ENCODE measurements around a stretch of chr7.

DNA sequence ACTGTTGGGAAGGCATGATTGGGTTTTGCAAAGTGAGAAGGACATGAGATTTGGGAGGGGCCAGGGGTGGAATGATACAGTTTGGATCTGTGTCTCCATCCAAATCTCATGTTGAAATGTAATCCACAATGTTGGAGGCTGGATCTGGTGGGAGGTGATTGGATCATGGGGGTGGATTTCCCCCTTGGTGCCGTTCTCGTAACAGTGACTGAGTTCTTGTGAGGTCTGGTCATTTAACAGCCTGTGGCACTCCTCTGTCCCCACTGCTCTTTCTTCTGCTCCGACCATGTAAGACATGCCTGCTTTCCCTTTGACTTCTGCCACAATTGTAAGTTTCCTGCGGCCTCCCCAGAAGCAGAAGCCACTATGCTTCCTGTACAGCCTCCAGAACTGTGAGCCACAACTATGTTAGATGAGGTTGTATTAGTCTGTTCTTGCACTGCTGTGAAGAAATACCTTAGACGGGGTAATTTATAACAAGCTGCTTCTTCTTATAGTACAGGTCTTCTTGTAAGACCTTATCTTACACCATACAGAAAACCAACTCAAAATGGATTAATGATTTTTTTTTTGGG is 241.7 kb upstream of the KLF14 start:
- RAMPAGE, long total RNA: no peak
- RRBS: no CpG with 5 or more reads among the region's 5 CpGs

- RAMPAGE, long total RNA: no peak
- RRBS: no CpG with 5 or more reads among the region's 4 CpGs
Observed at GRCh38 chr7:131011831-131012339, 277.9 kb upstream of the KLF14 start.

DNA sequence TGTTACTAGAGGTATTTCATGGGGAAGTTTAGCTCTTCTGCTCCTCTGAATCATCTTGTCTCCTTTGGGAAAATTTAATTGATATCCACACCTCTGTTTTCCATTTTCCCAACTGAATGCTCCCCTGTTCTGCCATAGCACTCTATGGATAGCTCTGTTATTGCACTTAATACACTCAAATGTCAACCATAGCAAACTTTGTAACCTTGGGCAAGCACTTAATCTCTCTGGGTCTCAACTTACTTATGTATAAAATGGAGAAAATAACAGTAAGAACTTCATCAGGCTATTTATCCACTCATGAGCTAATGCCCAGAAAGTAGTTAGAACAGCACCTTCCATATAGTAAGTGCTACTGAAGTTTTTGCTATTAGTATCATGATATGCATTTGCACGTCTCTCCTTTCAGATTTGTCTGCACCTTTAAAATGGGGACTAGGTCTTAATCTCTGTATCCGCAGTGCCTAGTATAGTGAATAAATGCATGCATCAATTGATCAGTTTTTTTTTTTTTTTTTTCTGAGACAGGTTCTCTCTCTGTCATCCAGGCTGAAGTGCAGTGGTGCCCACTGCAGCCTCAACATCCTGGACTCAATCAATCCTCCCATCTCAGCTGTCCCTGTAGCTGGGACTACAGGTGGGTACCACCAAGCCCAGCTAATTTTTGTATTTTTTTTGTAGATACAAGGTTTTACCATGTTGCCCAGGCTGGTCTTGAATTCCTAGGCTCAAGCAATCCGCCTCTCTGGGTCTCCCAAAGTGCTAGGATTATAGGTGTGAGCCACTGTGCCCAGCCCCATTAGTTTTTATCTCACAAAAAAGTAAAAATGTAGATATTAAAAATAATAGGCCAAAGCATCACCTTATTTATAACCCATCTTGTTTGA is 290.4 kb upstream of the KLF14 start:
- RAMPAGE, long total RNA: no peak
- RRBS: no CpG with 5 or more reads among the region's 3 CpGs

GRCh38 chr7:131039724-131040295 is 287.9 kb upstream of the MKLN1 start:
- RAMPAGE, long total RNA: no peak
- RRBS: no CpG with 5 or more reads among the region's 3 CpGs

GRCh38 chr7:131048607-131049779 is 278.7 kb upstream of the MKLN1 start:
- RAMPAGE, long total RNA: no peak
- RRBS: no CpG with 5 or more reads among the region's 6 CpGs

GRCh38 chr7:131066340-131067007 is 261.2 kb upstream of the MKLN1 start:
- RAMPAGE, long total RNA: no peak
- RRBS: no CpG with 5 or more reads among the region's 1 CpG

GRCh38 chr7:131090778-131091804 is 236.6 kb upstream of the MKLN1 start:
- RAMPAGE, long total RNA: no peak
- RRBS: no CpG with 5 or more reads among the region's 7 CpGs

DNA sequence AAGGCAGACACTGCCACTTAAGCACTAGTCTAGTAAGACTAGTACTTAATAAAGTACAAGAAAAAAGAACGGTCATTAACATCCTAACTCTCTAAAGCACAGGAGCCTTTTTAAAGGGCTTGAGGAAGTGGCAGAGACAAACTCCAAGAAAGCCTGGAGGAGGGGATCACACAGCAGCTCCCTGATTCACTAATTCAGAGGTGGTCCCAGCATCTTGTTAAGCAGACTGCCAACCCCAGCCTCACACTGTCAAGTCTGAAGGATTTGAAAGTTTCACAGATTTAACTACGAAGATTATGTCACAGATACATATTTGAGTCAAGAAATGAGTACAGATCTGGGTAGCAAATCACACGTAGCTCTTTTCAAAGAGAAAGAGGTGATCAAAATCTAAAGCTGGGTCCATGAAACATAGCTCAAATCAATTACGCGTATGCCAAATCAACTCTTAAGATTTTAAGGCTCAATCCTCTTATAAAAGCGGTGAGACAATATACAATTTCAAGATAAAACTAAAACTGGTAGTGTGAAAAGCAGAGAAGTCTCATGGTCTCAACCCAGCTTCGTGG is 230.0 kb upstream of the MKLN1 start:
- RAMPAGE, long total RNA: no peak
- RRBS: no CpG with 5 or more reads among the region's 7 CpGs

DNA sequence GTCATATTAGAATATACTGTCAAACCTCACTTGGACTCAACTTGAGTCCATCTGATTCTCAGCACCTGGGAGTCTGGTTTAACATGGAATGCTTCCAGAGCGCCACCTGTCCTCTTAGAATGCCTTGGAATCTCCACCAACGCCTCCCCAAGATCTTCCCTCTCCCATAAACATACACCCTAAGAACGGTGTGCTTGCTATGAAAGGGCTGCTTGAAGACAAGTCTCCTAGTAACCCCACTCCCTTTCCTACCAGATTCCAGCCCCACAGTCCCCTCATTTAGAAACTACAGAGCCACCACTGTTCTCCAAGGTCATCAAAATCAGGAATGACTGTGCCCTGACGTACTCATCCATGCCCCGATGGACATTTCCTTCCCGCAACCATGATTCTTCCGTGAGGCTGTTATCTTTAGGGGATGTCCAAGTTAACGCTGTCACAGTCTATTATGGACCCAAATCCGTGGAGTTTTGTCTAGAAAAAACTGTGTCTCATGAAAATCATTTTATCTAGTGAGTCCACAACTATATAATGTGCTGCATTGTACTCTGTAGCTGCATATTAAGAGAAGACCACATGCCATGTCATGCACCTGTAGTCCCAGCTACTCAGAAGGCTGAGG is 228.9 kb upstream of the MKLN1 start:
- RAMPAGE, long total RNA: no peak
- RRBS: no CpG with 5 or more reads among the region's 9 CpGs

- RAMPAGE, long total RNA: no peak
- RRBS: no CpG with 5 or more reads among the region's 3 CpGs
Observed at GRCh38 chr7:131099884-131100350, 227.8 kb upstream of the MKLN1 start.

GRCh38 chr7:131203119-131203732 is 124.5 kb upstream of the MKLN1 start:
- RAMPAGE, long total RNA: no peak
- RRBS: no CpG with 5 or more reads among the region's 4 CpGs

- RAMPAGE, long total RNA: no peak
- RRBS: no CpG with 5 or more reads among the region's 17 CpGs
Observed at GRCh38 chr7:131244195-131244935, 83.3 kb upstream of the MKLN1 start.

DNA sequence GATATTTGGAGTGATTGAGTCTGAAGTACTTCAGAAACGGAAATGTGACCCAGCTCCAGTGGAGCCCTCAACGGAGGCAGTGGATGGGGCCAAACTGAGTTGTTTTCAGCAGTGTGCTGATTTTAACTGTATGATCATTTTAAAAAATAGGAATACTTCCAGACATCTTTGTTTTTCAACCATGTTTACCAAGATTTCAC is 114.1 kb downstream of the MKLN1 start:
- RAMPAGE, long total RNA: no peak
- RRBS: no CpG with 5 or more reads among the region's 2 CpGs

GRCh38 chr7:131467657-131468089 is 88.8 kb downstream of the PODXL start:
- RAMPAGE, long total RNA: no peak
- RRBS: no CpG with 5 or more reads among the region's 5 CpGs

DNA sequence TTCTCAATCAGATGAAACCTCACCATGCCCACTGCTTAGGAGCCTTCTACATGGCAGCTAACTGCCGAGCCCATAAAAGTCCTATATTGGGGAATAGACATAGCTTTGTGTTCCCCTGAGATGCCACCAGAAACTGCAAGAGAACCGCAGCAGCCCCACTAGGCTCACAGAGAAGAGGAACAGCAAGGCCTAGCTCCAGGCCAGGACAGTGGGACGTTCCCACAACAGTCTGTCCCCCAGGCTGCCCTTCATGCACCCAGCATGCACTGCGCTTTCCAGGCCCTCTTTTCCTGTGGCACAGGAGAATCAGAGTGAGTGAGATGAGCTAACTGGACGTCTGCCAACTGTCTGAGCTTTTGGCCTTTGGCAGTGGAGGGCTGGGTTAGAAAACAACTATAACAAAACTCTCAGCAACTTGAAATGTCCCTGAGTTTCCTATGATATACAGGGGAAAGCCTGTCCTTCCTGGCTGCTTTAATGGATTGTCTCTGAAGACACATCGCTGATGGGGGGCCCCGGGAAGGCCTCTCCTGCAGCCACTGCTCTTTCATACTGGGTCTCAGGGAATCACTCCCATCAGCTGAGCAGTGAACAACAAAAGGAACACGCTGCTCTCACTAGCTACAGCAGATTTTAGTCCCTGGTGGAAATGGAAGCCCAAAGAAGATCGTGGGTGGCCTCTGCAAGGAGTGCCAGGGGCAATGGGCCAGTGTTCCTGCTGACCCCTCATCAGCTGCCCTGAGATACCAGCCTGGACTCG is 53.5 kb downstream of the PODXL start:
- RAMPAGE, long total RNA: no peak
- RRBS: no CpG with 5 or more reads among the region's 10 CpGs

GRCh38 chr7:131506210-131506471 is 50.3 kb downstream of the PODXL start:
- RAMPAGE, long total RNA: no peak
- RRBS: no CpG with 5 or more reads among the region's 11 CpGs

DNA sequence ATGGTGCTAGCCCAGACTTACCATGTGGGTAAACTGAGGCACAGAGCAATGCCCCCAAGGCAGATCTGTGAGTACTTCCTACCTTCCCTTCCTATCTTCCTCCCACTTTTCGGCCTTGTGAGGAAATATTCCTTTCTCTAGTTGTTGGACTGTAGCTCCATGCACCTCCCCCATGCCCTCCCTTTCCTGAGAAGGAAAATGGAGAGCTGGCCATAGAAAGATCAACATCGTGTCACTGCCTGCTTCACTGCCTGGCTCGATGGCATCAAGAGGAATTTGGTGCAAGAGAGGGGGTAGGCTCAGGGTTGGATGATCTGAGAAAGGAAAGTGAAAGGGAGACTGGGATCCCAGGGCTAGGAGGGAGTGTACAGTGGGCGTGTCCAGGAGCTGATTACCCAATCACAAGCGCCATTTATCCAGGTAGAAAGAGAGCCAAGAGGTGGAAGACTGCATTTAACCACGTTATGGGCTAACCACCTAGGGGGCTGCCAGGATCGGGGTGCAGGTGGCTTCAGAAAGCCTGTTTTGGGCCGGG is 10.4 kb downstream of the PODXL start:
- RAMPAGE, long total RNA: no peak
- RRBS: no CpG with 5 or more reads among the region's 8 CpGs

DNA sequence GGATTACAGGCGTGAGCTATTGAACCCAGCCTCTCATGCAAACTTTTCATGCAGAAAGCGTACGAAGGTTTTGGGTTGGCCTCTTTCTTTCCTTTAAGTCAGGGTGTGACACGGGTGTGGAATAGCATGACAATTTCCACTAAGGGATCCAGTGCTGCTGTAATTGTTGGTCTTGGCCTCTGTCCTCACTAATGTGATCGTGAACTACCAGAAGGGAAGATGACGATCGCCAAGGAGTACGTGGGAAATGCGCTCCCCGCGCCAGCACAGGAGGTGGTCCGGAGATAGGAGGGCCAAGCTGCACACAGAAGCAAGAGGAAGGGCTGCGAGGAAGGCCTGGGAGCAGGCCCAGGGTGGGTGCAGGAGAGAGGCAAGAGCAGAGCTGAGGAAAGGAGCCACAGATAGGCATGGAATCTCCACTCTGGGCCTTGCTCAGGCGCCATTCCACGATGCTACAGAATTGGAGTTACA is 79.7 kb upstream of the PODXL start:
- RAMPAGE, long total RNA: no peak
- RRBS: no CpG with 5 or more reads among the region's 15 CpGs

- RAMPAGE, long total RNA: no peak
- RRBS: no CpG with 5 or more reads among the region's 8 CpGs
Observed at GRCh38 chr7:131948453-131949244, 392.2 kb upstream of the PODXL start.

DNA sequence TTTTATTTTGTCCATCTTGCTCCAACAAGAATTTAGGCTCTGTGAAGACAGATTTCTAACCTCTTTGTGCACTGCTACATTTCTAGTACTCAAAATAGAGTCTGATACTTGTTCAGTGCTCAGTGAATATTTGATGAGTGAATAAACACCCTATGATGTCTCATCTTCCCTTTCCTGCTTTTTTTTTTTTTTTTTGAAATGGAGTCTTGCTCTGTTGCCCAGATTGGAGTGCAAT is 420.4 kb upstream of the PODXL start:
- RAMPAGE, long total RNA: no peak